Cerebral cortex (tissue), 2 donors: ENCODE results near the gene POU2F1.

DNA sequence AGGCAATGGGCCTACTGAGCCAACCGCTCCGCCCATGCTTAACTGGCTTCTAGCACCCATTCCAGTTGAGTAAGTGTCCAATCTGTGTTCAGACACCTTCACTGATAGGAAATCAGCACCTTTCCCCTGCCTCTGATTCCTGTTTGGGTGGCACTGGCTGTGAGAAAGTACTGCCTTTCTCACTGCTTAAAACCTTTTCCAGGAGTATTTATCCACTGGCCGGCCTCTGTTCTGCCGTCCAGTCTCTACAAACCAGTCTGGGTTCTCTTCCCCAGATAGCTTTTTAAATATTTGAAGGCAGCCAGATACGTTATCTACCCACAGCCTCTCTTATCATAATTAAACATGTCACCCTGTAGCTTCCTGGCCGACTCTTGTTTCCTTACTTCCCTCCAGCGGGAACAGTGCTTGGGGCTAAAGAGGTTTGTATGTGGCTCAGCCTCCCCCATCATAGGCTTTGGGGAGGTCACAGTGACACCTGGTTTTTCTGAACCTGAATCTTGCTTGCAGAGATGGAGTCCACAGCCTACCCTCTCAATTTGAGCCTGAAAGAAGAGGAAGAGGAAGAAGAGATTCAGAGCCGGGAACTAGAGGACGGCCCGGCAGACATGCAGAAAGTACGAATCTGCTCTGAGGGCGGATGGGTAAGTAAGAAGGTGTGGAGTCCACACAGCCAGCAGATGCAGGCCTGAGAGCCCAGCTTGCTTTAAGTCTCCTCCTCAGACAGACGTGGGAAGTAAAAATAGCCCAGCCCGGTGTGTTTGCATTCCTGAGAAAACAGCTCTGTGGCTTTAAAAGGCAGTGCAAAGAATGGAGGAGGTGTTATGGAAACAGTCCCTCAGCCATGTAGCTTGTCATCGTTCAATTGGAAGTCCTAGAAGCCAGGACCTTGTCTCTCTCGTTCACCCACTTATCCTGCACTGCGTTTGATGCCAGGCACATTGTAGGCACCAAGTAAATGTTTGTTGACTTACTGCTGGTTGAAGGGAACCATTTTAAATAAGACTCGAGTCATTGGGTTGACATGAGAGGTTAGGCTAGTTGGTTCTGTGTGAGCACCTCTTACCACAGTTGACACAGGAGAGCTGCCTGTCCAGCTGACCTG lies 1.5 kb downstream of the POGK start:
- PRO-cap, 2 experiments, result peak in 1 of 2 experiments; most common plus-strand start position 857 of the sequence (in 1); most common minus-strand start position 621 of the sequence (in 1)

DNA sequence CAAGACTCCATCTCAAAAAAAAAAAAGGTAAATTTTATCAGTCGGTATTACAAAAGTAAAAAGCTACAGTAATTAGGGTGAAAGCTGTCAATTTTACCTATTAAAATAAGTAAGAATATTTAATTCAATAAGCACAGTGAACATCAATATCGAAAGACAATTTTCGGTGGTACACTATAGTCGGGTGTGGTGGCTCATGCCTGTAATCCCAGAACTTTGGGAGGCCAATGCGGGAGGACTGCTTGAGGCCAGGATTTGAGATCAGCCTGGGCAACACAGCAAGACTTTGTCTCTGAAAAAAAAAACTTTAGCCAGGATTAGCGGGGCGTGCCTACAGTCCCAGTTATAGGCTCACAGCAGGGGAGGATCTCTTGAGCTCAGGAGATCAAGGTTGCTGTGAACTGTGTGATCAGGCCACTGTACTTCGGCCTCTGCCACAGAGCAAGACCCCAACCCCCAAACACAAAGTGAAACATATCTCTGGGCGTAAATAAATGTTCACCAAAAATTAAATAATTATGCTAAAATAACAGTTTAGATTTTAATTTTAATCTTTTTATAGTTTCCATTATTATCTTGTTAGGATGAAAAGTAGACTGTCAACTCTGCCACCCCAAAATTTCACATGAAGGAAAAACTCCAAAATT lies 1.6 kb downstream of the TADA1 start:
- PRO-cap, 2 experiments, result no peak in any of the 2 experiments

DNA sequence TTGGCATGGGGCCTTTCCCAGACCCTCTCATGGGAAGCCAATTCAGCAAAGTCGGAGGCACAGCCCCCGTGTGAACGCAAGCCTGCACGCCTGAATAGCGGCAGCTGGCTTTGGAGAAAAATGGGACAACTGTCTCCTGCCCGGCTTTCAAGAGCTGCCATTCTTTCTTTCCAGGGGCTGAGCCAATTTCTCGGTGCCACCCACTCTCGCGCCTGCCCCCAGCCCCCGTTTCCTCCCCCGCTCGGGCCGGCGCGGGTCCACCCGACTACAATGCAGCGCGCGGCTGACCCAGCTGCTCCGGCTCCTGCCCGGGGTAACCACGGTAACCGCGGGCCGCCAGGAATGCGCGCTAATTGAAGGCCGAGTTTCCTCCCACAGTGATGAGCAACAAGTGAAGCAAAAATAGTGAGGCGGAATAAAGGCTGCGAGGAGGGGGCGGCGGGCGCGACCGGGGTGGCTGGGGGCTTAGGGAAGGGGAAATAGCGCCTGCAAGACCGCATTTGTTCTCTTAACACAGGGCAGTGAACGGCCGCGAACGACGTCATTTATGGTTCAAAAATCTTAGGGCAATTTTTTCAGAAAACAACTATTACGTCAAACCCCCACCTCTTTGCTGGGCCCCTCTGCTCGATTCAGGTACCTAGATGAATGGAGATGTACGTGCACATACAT lies 27.8 kb downstream of the ILDR2 start:
- PRO-cap, 2 experiments, result peak in 1 of 2 experiments; most common plus-strand start position 270 of the sequence (in 1); most common minus-strand start position 131 of the sequence (in 1)

DNA sequence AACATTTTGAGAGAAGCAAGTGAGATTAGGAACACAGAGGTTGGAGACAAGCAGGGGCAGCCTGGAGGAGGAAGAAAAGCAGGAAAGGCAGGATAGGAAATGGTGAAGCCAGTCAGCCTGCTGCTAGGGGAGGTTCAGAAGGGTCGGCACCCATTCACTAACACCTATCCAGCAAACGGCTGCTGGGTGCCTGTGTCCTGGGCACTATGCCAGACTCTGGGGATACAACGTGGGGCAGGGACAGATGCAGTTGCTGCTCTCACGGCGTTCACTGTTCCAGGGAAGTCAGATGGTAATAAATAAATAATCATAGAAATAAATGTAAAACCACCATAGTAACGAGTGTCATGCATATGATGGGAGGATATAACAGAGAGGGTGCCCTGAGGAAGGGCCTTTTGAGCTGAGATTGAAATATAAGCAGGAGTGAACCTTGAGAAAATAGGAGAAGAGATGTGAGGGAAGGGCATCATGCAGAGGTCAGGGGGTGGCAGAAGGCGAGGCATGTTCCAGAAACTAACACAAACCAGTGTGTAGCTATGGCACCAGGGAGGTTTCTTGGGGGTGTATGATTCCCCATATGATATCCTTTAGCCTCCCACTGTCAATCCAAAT lies 6.8 kb downstream of the GPA33 start:
- PRO-cap, 2 experiments, result no peak in any of the 2 experiments

DNA sequence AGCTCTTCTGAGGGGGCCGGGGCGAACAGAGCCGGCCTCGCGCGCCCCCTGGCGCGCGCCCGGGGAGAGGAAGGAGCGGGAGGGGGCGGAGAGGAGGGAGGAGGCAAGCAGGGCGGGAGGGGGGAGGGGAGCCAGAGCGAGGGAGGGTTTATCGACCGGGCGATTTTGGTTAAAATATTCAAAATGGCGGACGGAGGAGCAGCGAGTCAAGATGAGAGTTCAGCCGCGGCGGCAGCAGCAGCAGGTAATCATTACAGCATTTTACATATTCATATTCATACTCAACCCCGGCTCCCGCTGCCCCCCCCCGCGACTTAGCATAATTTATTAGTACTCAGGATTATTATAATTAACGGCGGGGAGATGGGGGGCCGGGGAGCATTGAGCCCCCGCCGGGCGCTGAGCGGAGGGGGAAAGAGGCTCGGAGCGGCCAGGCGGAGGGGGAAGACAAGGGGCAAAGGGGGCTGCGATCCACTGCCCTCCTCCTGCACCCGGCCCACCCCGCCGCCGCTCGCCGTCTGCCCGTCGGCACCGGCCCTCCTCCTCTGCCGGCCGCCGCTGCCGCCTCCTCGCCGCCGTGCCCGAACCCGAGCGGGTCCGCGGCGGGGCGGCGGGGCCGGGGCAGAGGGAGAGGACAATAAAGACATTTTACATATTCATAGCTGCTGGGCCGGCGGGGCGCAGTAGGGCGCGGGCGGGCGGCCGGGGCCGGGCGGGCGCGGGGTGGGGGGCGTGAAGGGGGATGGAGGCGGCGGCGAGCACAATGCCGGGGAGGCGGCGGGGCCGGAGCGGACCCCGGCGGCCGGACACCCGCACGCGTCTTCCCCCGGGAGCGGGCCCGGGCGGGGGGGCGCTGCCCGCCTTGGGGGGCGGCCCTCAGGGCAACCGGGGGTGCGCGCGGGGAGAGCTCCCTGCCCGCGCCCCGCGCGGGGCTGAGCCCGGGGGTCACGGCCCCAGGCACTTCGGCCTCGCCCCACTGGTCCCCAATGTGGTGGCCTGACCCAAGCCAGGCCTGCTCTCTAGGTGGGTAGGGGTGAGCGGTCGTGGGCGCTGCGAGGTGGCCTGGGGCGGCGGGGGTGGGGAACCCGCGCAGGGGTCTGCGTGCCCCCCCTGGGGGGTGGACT lies at the start of gene POU2F1:
POU2F1 (plus strand) TSS at position 172 of the 1,124 bp plus-strand sequence.
- PRO-cap, 2 experiments, result peak in 2 of 2 experiments; most common plus-strand start position 181 of the sequence (in 1)

DNA sequence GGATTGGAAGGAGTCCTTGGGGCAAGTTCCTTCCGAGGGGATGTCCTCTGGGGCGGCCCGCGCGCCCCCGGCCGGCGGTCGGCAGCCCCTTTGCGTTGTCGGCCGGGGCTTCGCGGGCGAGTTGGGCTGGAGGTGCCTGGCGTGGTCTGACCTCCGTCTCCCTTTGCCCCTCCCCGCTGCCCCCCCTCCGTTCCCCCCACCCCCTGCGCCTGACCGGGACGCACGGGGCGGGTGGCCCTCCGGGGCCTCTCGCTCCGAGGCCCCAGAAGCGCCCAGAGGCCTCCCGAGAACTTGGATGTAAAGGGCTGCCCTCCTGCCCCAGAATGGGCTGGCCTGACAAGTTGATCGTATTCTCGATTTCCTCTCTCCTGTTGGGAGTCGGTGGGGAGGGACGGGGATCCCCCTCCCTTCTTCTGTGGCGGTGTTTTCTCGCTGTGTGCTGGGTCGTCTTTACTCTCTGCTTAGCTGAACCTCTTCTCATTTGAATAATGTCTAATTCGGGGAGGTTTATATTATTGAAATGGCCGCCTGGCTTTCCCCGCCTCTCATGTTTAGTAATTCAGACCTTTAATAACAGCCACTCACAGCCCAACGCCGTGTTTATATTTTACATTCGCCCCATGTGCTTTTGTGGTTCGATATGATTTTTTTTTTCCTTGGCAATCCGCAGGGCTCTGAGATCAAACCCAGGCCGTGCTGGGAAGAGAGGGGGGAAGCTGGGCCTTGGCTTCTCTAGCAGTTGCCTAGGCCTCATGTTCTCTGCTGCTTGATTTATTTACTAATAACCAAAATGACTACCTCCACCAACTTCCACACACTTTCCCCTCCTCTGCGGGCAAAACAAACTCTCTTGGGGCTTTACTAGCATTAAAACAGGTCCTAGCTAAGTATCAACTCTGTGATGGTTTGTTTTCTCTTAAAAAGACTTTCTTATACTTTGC lies 1.4 kb downstream of the POU2F1 start:
- PRO-cap, 2 experiments, result peak in 1 of 2 experiments; most common plus-strand start position 247 of the sequence (in 1); most common minus-strand start position 165 of the sequence (in 1)

DNA sequence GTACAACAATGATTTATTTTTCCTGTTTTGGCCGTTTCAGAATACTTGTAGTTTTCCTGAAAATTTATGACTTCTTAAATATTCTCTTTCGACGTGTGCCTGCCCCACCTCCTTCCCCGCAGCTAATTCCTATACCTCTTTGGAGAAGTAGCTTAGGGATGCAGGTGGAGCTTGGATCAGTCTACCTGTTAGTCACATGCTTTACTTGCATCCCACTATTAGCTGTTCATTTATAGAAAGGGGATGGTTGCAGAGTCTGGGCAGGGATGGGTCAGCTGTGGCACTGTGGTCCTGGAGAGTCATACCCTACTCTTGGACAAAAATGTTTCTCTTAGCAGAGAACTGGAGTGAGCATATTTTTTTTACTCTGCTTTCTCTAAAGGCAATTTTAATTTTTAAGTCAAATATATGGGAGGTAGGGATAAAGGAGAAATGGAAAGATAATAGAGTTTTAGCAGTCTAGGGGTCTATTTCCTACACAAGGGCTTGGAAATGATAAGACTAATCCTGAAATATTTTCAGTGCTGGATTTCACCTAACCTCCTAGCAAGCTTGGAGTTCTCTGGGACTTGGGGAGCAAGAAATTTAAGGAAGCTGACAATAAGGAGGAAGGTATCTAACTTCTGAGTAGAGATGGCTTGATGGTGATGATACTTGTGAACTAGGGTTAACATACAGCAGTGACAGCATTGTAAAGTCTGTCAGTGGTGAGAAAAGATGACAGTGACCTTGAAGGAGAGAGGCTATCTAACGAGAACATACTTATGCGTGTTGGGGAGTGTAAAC lies 16.0 kb downstream of the POU2F1 start:
- PRO-cap, 2 experiments, result no peak in any of the 2 experiments

- PRO-cap, 2 experiments, result no peak in any of the 2 experiments
Measured at GRCh38 chr1:167239214-167240160, 18.8 kb downstream of the POU2F1 start.

DNA sequence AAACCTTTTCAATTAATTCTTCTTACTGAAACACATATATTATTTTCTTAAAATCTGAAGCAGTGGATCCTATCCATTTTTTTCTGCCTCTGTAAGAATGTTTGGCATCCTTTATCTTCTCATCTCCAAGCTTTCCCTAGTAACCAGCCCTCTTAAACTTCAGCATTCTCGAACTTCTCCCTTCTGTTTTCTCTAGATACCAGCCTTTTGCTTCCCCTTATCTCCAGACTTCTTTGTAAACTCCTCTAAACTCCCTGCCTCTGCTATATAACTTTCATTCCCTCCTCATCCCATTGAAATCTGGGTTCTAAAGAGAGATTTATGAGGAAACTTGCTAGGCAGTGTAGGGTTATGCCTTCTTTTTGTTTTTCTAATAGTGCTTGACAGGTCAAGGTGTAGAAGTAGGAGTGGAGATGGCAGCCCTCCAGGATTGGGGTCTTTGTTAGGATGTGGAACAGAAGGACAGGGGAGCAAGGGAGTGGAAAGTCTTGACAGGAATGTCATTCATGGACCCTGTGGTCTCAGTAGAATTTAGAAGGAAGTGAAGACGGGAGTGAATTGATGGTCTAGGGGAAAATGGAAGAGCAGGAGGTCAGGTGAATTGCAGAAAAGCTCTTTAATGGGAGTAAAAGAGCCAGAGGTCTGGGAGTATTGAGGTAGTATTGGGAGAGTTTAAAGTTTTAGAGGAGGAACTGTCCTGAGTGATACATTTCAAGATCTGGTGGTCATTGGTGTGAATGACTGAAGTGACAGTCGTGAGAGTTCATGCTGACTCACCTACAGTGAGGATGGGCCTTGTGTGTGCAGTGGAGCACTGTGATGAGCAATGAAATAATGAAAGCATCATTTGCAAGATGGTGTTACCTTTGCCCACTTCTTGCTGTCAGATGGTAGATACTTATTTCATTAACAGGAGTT lies 28.6 kb downstream of the POU2F1 start:
- PRO-cap, 2 experiments, result no peak in any of the 2 experiments

- PRO-cap, 2 experiments, result no peak in any of the 2 experiments
Measured at GRCh38 chr1:167489343-167490008, 28.9 kb downstream of the CD247 start.

DNA sequence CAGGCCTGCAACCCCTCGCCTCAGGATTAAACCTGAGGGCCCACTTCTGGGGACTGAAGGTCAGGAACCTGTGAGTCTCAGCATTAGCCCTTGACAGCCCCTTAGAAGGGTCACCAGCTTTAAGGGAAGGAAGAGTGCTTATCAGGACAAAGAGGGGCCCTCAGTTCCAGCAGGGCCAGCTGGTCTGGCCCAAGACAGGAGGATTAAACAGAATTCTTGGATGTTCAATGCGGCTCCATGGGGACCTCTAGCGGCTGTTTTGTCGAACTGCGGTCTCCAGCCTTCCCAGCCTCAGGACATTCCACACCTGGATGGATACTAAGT lies 15.4 kb upstream of the CD247 start:
- PRO-cap, 2 experiments, result no peak in any of the 2 experiments

GRCh38 chr1:167541097-167542455 lies 12.0 kb downstream of the CREG1 start:
- PRO-cap, 2 experiments, result no peak in any of the 2 experiments

GRCh38 chr1:167563420-167564094 lies 10.0 kb upstream of the CREG1 start:
- PRO-cap, 2 experiments, result no peak in any of the 2 experiments

DNA sequence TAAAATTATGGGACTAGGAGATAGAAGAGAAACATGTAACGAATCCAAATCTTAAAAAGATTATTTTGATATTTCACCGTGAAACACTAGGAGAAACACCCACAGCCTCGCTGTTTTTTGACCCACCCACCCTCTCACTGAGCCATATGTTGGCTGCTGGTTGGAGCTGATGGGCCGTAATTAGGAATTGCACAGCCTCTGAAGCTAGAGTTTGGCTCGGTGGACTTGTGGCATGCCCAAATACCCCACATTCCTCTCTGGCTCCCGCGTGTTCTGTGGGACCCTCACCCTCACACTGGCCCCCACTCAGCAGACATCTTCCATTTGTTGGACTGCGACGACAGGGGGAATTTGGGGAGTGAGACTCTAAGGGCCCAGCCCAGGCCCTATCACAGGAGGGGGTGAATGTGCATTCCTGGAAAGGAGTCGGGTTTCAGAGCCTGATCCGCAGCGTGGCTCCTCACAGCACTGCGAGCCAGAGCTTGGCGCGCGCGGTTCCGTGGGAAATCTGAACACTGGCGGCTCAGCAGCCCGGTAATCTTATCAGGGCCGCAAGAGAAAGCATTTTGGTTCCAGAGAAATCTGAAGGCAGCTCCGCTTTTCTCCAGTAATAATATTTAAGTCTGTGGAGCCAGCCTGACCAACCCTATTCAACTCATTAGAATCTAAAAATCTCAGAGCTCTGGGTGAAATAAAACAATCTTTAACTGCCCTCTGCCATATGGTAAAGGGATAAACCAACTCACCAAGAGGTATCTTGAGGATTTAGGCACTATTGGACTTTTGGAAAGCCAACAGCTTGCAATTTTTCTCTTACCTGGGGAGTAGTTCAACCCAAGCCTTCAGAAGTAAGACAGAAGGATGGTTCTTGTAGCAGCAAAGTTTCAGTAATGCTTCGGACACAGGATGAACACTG lies 5.3 kb downstream of the RCSD1 start:
- PRO-cap, 2 experiments, result no peak in any of the 2 experiments

- PRO-cap, 2 experiments, result no peak in any of the 2 experiments
Measured at GRCh38 chr1:167662858-167663346, 32.9 kb downstream of the RCSD1 start.

- PRO-cap, 2 experiments, result no peak in any of the 2 experiments
Measured at GRCh38 chr1:167666435-167666988, 36.5 kb downstream of the RCSD1 start.

GRCh38 chr1:167680945-167681485 lies 40.8 kb upstream of the MPZL1 start:
- PRO-cap, 2 experiments, result no peak in any of the 2 experiments

DNA sequence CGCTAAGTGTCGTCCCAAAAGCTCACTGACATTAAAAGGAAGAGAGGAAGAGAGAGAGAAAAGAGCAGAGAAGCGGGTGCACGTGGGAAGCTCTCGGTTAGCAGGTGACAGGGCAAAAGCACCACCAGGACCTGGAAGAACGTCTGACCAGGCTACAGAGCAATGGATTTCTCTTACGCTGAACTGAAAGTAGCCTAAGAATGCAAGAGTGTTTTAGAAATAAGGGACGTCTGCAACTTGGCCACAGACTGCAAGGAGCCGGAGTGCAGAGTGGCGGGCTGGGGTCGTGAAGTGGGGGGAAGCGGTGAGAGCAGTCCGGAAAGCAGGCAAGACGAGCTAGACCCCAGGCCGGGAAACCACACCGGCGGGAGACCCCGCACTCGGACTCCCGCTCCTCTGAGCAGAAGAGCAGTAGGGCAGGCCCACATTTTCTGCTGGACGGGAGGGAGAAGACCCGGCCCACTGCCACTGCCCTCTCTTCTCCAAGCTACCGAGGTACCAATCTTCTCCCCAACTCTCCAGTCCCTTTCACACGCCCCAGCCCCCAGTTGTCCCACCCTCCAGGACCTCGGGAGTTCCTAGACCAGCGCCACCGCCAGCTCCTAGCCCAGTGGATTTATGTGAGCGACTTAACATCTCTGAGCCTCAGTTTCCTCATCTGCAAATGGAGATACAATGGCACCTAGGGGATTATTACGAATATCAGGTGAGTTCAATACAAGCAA lies 8.2 kb upstream of the MPZL1 start:
- PRO-cap, 2 experiments, result no peak in any of the 2 experiments

GRCh38 chr1:167739749-167740135 lies 18.0 kb downstream of the MPZL1 start:
- PRO-cap, 2 experiments, result no peak in any of the 2 experiments

GRCh38 chr1:167820550-167821098 lies 93.3 kb downstream of the ADCY10 start:
- PRO-cap, 2 experiments, result no peak in any of the 2 experiments